Right common carotid artery plus branches (tissue), 1 donor: ENCODE data around the gene VPS54.

GRCh38 chr2:63994192-63994817 is 24.9 kb downstream of the VPS54 start:
- PRO-cap = no peak

DNA sequence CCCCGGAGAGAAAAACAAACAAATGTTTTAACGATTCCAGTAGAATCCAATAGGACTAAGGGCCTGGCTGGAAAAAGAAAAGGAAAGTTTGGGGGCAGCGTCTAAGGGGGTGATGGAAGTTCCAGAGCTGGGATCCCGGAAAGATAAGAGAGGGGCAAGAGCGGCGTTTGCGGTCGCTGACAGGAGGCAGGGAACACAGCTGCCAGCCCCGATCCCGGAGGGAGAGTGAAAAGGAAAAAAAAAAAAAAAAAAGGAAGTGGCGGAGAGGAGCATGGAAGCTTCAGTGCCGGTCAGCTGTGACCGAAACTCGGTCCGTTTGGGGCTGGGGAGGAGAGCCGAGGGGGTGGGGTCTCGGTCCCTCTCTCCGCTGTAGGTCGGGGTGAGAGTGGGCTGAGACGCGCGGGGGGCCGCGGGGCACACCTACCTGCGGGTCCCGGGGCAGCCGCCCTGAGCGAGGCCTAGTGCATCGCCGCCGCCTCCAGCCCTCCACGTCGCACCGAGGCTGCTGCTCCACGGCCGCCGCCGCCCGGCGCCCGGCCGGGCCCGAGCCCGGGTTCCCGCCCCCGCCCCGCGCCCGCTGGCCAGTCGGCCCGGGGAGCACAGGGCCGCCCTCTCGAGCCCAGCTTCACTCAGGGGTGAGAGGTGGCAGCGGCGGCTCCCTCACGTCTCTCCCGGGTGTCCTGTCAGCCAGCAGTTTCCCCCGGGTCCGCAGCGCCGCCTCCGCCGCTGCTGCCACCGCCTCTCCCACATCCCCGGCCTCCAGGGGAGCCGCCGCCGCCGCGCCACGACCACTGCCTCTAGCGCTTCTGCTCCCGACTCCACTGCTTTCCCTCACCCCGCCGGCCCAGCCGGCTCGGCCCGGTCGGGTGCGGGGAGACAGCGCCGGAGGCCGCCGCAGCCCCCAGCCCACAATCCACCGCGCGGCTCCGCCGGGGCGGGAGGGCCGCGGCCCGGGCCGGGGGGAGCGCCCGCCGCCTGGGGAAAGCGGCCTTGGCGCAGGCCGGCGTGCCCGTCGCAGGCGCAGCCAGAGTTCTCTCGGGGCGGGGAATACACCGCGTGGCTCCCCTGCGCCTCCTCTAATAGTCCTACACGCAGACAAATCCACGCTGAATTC is at the start of gene VPS54:
TSS of gene VPS54 (minus strand) at position 915 of the 1,114 bp plus-strand sequence.
- PRO-cap = bidirectional peak, plus-strand start at position 628 of the sequence, minus-strand start at position 545 of the sequence; bidirectional peak, plus-strand start at position 1,027 of the sequence, minus-strand start at position 910 of the sequence

DNA sequence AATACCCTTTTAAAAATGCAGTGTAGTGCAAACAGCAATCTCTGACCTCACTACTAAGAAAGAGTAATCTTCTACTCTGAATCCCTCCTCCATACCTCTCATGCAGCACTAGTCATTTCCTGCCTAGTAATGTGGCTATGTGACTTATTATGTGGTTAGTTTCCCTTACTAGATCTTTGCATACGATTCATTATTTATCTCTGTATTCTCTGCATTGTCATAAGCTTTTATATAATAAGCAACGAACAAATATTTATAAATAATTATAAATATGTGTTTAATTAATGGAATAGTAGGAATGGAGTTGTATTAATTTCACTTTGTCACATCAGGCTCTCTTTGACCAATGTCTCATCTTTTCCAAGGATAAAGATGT is 17.2 kb upstream of the VPS54 start:
- PRO-cap = no peak

DNA sequence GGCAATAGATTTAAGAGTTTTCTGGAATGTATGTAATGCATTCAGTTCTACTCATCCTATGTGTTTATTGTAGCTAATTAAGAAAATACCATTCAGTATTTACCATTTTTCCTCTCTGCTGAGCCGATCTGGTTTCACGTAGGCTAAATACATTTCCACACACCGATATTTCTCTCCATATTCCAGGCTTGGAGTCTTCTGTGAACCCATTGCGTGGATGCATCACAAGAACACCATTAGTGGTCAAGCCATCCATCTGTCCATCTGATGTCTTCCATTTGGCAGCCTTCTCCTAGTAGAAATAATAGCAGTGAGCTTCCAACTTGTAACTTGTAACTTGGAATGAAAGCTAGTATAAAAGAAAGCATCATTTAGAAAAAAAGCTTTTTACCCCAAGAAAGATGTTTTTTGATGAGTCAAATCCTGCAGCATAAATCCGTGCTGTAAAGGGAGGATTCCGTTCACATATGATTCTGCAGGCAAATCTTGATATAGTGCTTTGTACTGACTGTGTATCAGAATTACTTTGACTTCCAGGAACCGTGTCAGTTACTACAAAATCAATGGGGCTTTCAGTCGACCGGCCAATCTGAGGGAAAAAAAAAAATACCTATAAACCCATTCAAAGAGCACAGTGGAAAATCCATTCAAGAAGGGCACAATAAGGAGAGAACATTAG is 48.1 kb downstream of the PELI1 start:
- PRO-cap = no peak

- PRO-cap = no peak
These were observed 110.5 kb upstream of the PELI1 start for GRCh38 chr2:64254584-64255179.

GRCh38 chr2:64273456-64274626 is 129.6 kb upstream of the PELI1 start:
- PRO-cap = unidirectional peak, plus-strand start at chr2:64273709

GRCh38 chr2:64288533-64288952 is 144.3 kb upstream of the PELI1 start:
- PRO-cap = no peak

DNA sequence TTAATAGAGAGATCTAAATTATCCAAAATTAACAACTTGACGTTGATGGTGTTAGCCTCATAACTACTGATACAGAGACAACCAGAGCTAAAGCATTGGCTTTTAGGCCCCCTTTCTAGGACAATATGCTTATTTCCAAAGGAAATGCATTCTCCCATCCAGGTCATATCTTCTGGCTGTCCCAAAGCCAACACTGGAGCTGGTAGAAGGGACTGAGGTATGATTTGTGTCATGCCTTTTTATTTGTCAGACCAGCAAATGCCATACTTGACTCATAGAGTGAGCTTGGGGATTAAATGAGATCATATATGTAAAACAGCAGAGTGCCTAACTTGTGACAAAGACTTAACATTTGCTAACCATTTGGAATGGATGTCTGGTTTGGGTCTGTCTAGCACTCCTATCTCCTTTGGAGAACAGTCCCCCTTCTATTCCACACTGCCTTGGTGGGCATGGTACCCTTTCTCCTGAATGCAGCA is 128.6 kb upstream of the LGALSL start:
- PRO-cap = no peak

DNA sequence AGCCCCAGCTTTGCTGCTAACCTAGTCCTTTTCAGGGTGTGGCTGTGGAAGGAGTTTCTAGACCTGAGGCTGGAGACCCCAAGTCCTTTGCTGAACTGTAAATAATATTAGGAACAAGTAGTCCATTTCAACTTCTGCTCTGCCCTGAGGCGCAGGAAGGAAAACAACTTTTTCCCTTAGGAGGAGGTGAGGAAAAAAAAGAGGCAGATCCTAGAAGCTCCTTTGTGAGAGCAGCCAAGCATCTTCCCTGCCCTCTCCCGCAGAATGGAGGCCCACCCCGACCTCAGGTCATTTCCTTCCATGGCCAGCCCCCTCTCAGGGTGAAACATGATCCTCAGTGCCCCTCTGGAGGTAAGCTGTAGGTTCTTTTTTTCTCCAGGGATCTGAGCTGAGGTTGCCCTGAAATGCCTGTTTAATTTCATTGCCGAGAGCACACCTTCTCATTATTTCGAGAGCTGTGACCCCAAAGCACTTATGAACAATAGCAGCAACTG is 122.7 kb upstream of the LGALSL start:
- PRO-cap = no peak

GRCh38 chr2:64453697-64453829 is 399 bp upstream of the LGALSL start:
- PRO-cap = no peak

- PRO-cap = no peak
These were observed 843 bp downstream of the LGALSL start for GRCh38 chr2:64454784-64455225.

GRCh38 chr2:64486063-64486432 is 32.1 kb downstream of the LGALSL start:
- PRO-cap = no peak

DNA sequence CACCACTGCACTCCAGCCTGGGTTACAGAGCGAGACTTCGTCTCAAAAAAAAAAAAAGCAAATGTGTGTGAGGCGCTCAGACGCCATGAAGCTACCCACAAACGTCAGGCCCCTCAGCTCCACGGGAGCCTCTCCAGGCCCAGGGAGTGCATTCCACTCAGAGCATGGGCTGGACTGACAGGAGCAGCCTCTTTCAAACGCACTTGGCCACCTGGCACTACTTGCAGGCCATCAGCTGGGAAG is 26.9 kb downstream of the SERTAD2 start:
- PRO-cap = no peak

DNA sequence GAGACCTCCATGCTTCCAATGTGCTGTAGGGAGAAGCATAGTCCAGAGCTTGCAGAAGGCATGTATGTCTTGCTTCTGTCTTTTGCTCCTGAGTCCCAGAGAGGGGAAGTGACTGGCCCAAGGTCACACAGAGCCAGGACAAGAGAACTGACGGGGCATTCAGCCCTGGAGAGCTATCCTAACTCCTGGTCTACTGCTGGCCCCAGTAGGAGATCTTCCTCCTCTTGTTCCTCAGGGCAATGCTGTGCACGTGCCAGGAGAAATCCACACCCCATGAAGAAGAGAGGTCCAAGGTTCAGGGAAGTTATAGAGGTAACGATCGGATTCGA is 26.0 kb downstream of the SERTAD2 start:
- PRO-cap = no peak

- PRO-cap = no peak
These were observed 149.3 kb upstream of the SLC1A4 start for GRCh38 chr2:64839881-64840337.

- PRO-cap = no peak
These were observed 66.1 kb upstream of the SLC1A4 start for GRCh38 chr2:64923009-64923545.

- PRO-cap = unidirectional peak, minus-strand start at chr2:65057537
These were observed 1.2 kb downstream of the CEP68 start for GRCh38 chr2:65057401-65057898.

DNA sequence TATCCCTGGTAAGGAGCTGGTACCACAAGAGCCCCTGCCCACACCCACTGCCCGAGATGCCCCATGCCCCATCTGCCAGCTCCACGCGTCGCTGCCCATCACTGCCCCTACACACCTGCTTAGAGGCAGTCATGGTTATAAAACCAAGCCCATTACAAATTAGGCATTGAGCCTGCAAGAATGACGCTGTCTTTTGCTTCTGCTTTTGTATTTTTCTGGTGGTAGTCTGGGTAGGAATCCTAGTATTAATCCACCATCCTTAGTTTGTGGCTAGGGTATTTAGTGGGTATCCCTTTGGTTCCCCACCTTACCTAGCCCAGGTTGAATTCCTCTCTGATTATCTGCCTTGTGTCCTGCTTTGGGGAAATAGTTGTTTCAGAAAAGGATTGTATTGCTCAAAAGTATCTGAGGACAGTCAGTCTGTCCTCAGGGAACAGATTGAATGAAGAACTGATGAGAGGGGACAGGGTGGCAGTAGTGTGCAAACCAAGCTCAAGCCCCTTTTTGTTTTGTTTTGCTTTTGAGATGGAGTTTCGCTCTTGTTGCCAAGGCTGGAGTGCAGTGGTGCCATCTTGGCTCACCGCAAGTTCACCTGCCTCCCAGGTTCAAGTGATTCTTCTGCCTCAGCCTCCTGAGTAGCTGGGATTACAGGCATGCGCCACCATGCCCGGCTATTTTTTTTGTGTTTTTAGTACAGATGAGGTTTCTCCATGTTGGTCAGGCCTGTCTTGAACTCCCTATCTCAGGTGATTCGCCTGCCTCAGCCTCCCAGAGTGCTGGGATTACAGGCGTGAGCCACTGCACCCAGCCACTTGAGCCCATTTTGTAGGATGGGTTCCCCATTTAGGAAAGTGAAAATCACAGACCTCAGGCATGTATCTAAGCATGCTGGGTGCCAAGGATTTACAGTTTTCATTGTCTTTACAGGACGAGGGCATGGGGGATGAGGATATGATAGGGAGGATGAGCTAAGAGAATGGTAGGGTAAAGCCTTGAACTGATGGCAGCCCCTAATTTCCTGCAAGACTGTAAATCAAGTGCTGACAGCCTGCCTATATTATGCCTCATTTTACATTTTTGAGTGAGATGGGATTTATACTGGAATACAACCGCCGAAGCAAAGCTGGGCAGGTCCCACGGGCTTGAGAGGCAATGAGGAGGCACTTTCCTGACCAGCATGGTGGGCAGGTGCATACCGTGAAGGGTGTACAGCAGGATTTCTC is 22.2 kb downstream of the CEP68 start:
- PRO-cap = no peak

DNA sequence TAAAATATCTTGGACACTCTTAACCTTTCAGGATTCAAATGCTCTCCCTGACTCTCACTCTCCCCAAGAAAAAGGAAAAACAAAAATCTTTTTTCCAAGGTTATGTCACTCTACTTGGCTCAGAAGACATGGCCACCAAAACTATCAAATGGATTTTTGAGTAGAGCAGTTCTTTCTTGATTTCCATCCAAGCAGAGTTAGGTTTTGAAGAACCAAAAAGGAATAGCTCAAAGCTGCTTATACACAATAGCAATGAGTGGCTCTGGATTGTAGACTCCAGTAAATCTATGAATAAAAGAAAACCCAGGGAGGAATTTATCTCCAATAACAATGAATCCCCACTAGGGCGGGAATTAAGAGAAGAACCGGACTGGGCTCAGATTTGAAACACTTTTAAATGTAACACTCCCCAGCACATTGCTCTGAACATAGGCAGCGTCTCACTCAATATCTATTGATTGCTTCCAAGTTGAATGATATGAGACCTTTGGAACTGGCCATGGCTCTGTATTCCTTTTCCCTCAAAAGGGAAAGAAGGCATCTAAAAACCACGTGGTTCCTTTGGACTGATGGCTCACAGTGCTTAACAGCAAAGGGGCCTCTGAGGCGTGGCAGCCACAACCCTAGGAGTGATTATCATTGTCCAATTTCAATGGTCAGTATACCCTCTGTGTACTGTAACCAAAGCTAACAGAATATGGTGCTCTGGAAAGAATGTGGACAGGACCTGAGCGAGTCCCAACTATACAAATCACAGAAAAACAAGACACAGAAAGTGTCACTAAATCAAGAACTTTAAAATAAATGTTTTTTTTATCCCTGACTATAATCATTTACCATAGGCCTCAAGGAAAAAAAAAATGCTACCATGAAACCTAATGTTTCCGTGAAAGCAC is 68.2 kb downstream of the SPRED2 start:
- PRO-cap = no peak

DNA sequence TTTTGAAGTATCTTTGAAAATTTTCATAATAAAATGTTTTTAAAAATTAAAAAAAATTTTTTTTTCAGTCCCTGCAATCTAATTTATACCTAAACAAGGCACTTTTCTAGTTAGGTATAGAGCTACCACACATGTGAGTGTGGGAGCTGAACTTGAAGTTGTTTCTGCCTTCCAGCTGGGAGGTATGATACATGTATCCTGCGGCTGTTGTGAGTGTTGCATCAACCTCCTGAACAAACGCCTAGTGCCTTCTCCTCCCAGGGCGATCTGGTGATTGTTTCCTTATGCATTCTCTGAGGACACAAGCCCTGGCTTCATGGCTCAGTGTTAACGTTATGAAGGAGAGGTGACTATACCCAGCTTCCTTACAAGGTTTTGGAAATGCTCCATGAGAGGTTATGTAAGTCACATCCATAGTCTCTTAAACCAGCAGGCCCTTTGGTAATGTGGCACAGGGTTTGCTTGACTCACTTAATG is 64.9 kb downstream of the SPRED2 start:
- PRO-cap = no peak